AG08470 (cell line): ENCODE measurements around a stretch of chr7.

GRCh38 chr7:128264527-128264993 is 23.5 kb downstream of the LEP start:
- RRBS: no CpG with 5 or more reads among the region's 2 CpGs

- RRBS: no CpG with 5 or more reads among the region's 1 CpG
These were observed 1.9 kb upstream of the HILPDA start for GRCh38 chr7:128453764-128454261.

DNA sequence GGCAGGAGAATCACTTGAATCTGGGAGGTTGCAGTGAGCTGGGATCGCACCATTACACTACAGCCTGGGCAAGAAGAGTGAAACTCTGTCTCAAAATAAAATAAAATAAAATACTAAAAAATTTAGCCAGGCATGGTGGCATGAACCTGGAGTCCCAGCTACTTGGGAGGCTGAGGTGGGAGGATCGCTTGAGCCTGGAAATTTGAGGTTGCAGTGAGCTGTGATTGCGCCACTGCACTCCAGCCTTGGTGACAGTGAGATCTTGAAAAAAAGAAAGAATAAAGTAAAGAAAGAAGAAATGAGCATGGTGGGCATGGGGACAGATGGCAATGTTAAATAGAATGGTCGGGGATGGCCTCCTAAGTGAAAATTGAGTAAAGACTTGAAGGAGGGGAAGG is 26.4 kb upstream of the GARIN1A start:
- RRBS: no CpG with 5 or more reads among the region's 4 CpGs

- RRBS: no CpG with 5 or more reads among the region's 5 CpGs
These were observed 16.2 kb upstream of the GARIN1A start for GRCh38 chr7:128655871-128656306.

- RRBS: no CpG with 5 or more reads among the region's 8 CpGs
These were observed 12.3 kb upstream of the GARIN1A start for GRCh38 chr7:128659402-128660549.

DNA sequence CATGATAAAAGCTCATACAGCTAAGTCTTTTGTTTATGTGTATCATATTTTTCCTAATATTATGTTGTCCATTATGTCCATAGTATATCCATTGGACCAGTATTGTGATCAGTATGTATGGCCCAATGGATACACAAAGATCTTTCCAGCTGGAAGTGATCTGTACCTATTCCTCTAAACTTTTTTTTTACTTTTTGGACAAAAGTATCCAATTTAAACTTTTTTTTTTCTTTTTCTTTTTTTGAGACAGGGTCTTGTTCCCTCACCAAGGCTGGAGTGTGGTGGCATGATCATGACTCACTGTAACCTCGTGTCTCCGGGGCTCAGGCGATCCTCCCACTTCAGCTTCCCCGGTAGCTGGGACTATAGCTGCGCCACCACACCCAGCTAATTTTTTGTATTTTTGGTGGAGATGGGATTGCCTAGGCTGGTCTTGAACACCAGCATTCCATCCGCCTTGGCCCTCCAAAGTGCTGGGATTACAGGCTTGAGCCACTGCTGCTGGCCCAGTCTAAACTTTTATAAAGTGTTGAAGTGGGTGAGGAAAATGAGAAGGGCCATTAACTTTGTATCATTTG is 4.2 kb downstream of the CALU start:
- RRBS: no CpG with 5 or more reads among the region's 6 CpGs

GRCh38 chr7:128758528-128759314 is 16.9 kb downstream of the OPN1SW start:
- RRBS: no CpG with 5 or more reads among the region's 1 CpG

- RRBS: no CpG with 5 or more reads among the region's 6 CpGs
These were observed 4.5 kb downstream of the OPN1SW start for GRCh38 chr7:128770778-128771763.

DNA sequence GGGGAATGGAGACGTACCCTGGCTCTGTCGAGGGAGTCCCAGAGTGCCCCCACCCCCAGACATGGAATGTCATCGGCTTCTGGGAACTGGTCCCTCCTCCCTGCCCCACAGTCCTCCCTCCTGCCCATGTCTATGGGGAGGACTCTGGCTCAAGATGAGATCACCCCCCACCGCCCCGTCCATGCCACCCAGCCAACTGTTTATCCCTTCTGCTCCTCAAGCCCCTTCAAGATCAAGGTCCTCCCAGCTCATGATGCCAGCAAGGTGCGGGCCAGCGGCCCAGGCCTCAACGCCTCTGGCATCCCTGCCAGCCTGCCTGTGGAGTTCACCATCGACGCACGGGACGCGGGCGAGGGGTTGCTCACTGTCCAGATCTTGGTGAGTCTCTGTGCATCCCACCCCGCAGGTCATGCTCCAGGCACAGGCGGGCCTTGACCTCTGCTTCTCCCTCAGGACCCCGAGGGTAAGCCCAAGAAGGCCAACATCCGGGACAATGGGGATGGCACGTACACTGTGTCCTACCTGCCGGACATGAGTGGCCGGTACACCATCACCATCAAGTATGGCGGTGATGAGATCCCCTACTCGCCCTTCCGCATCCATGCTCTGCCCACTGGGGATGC is 14.2 kb upstream of the ATP6V1F start:
- RRBS: 93% methylated on average over 2 of the region's 24 CpGs

DNA sequence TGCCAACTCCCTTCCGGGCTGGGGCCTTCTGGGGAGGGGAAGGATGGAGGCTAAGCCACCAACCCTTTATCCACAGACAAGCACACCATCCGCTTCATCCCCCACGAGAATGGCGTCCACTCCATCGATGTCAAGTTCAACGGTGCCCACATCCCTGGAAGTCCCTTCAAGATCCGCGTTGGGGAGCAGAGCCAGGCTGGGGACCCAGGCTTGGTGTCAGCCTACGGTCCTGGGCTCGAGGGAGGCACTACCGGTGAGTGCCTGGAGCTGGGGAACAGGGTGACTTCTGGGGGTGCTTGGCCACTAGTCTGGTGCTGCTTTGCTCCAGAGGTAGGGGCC is 6.0 kb upstream of the ATP6V1F start:
- RRBS: 94% methylated on average over 1 of the region's 11 CpGs

GRCh38 chr7:128900281-128900665 is 10.2 kb downstream of the KCP start:
- RRBS: no CpG with 5 or more reads among the region's 1 CpG

- RRBS: no CpG with 5 or more reads among the region's 20 CpGs
These were observed 10.1 kb downstream of the IRF5 start for GRCh38 chr7:128947644-128948357.

DNA sequence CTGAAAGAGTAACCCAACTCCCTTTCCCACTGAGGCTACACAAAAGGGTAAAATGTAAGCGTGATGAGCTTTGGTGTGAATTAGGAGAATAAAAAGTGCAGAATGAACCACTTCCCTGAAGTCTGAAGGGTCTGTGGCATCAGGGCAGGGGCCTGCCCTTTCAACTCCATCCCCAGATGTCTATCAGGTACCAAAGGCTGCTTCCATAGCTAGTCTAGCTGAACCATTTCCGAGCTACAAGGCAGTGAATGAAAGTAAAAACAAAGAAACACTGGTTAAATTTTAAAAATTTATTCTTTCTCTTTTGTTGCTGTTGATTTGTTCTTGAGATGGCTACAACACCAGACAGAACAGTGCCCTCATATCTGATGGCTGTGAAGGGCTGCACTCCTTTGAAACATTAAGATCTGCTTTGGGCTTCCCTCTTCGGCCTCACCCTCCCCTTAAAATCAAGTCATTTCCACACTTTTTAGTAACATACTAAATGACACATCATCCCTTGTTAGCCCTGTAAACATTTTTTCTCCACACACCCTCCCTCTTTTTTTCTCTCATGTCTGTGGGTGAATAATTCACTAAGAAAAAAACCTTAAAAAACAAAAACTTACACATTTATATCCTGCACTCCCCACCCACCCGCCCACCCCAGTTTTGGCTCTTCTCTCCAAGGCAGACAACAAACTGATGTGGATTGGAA is 16.3 kb downstream of the IRF5 start:
- RRBS: no CpG with 5 or more reads among the region's 4 CpGs

DNA sequence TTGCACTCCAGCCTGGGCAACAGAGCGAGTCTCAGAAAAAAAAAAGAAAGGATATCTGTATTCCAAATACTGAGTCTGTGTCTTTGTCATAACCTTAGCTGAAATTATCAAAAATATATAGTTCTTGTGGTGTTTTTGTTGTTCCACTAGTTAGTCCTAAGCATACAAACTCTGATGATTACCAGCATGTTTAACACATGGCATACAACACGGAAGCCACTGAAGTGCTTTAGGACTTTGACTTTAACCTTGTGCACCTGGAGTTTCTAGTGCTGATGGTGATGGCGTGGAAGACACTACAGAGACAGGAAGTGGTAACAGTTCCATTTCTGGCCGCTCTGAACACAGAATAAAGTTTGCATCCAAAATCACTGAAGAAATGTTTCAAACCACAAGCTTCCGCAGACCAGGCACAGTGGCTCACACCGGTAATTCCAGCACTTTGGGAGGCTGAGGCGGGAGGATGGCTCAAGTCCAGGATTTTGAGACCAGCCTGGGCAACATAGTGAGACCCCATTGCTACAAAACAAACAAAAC is 40.3 kb upstream of the TNPO3 start:
- RRBS: no CpG with 5 or more reads among the region's 7 CpGs

DNA sequence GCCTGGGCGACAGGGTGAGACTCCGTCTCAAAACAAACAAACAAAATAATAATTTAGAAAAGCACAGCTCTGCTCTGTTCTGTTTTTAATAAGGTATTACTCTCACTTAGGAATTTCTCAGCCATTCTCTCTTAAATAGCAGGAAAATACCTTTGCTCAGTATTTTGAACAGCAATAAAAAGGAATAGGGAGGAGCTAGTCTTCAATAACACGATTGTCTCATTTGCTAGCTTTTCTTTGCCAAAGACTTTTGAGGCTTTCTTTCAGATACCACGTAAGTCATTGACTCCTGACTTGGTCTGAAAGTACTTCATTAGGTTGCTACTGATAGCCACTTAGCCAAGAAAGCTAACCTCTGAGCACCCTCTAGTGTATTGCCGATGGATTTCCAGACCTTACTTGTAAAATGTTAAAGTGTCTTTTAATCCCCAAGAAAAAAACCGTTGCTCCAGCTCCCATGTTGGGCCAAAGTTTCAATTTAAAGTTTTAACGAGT is 63.5 kb upstream of the STRIP2 start:
- RRBS: no CpG with 5 or more reads among the region's 7 CpGs

DNA sequence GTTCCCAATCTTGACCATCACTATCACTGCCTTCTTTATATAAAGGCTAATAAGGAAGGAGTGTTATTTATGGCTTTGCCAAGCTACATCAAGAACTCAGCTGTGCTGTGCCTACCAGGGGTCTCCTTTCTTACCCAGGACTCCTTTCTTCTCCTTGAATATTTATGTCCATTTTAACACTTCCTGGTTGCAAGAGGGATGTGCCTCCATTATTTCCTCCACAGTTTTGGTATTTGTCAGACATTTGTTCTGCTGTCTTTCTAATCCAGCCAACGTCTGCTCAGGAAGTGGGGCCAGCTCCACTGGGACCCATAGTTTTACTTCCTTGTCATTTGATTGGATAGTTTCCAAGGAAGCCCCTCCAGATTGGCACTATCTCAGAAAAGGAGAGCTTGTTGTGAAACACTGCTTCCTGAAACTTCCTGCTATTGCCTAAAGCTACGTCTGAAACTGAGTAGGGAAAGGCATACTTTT is 6.7 kb upstream of the STRIP2 start:
- RRBS: no CpG with 5 or more reads among the region's 2 CpGs

GRCh38 chr7:129434974-129435386 is 748 bp downstream of the STRIP2 start:
- RRBS: no CpG with 5 or more reads among the region's 20 CpGs

- RRBS: no CpG with 5 or more reads among the region's 10 CpGs
These were observed 4.5 kb downstream of the STRIP2 start for GRCh38 chr7:129438331-129439443.

GRCh38 chr7:129468480-129468849 is 33.9 kb upstream of the SMKR1 start:
- RRBS: no CpG with 5 or more reads among the region's 3 CpGs

DNA sequence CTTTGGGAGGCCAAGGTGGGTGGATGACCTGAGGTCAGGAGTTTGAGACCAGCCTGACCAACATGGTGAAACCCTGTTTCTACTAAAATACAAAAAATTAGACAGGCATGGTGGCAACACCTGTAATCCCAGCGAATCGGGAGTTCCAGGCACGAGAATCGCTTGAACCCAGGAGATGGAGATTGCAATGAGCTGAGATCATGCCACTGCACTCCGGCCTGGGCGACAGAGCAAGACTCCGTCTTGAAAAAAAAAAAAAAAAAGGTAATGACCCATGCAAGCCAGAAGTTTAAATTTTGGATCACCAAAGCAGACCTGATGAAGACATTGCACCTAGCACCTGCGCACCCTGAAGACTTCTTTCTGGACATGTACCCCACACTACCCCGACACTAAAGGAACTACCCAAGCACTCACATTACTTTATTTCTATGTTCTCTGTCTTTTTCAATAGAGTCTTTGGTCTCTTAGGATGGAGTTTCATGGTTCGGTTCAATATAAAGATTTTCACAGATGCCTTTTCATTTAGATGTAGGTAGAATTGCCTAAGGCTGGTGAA is 119.6 kb downstream of the NRF1 start:
- RRBS: no CpG with 5 or more reads among the region's 10 CpGs